Mammary microvascular endothelial cell (primary cell): ENCODE data around the genes WLS, RPE65 and MSH4.

GRCh38 chr1:67690295-67691570 is 5.7 kb downstream of the GADD45A start:
- RAMPAGE, long total RNA, result no peak

- RAMPAGE, long total RNA, result no peak
Measured at GRCh38 chr1:67713322-67713904, 28.4 kb downstream of the GADD45A start.

DNA sequence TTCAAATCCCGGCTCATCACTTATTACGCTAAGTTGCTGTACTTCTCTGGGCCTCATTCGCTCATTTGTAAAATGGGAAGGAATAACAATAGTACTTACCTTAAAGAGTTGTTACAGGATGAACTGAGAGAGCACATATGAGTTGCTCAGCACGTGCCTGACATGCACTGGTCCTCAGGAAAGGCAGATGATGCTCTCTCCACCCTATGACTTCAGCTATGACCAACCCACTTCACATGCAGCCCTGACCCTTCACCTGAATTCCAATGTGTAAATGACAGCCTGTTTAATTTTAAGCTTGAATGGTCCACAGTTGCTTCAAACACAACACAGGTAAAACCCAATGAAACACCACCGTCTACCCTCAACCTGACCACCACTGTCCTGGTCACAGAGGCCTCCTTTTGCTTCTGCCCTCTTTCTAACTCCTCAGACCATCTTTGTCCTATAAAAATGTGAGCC is 32.9 kb downstream of the GADD45A start:
- RAMPAGE, long total RNA, result no peak

DNA sequence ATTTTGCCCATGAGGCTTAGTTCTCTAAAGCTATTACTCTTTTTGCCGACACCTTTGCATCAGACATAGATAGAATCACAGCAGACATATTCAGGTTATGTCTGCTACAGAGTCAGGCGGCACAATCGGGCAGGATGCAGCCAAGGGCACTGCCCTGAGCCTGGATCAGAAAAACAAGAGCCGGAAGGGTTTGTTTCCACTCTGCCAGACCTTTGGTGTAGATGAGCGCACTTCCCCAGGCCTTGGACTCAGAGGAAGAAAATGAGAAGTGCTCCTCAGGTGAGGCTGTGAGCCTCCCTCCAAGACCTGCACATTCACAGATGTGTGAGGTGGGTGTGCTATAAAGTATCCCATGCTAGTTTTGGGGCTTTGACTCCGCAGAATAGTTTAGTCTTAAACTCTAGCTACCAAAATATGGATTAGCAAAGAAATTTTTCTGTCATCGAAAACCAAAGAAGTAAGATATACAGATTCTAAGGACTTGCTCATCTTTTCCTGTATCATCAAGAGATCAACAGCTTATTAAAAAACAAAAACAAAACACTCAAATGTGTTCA is 43.6 kb downstream of the GNG12 start:
- RAMPAGE, long total RNA, result no peak

DNA sequence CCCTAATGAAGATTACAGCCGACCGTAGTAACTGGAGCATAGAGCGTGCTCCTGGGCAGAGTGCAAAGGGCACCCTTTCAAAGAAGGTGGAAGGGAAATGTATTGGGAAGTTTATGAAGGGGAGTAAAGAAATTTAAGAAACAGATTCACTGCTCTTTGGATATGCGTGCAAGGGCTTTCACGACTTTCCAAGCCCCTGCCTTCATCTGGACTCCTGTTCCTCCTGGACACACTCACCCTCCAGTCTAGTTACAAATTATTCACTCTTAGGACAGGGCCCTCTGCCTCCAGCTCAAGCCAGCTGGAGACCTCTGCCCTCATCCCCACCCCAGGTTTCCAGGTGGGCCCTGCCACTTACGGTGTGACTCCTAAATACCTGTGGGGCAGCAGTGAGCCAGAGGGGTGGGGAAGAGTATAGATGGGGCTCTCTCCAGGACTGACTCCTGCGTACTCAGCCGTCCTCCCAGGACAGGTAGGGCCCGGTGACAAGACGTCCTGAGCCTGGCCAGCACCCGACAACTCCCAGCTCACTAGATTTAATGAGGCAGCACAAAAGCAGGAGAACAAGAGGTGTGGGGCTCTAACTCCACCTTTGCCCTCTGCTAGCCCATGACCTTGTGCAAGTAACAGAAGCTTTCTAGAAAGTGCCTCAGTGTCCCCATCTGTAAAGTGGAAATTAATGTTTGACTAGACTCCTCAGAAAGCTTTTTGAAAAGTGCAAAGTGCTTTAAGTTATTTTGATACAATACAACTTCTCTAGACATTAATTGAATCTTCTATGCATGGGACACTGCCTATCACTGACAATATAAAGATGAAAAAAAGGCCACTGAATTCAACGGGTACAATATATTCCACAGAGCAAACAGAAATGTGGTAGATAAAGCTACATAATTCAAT is 16.8 kb downstream of the GNG12 start:
- RAMPAGE, long total RNA, result no peak

- RAMPAGE, long total RNA, result no peak
Measured at GRCh38 chr1:68123066-68123690, 72.8 kb upstream of the DIRAS3 start.

GRCh38 chr1:68159467-68160000 is 72.8 kb downstream of the WLS start:
- RAMPAGE, long total RNA, result no peak

GRCh38 chr1:68231666-68232139 is 620 bp downstream of the WLS start:
- RAMPAGE, long total RNA, result no peak

DNA sequence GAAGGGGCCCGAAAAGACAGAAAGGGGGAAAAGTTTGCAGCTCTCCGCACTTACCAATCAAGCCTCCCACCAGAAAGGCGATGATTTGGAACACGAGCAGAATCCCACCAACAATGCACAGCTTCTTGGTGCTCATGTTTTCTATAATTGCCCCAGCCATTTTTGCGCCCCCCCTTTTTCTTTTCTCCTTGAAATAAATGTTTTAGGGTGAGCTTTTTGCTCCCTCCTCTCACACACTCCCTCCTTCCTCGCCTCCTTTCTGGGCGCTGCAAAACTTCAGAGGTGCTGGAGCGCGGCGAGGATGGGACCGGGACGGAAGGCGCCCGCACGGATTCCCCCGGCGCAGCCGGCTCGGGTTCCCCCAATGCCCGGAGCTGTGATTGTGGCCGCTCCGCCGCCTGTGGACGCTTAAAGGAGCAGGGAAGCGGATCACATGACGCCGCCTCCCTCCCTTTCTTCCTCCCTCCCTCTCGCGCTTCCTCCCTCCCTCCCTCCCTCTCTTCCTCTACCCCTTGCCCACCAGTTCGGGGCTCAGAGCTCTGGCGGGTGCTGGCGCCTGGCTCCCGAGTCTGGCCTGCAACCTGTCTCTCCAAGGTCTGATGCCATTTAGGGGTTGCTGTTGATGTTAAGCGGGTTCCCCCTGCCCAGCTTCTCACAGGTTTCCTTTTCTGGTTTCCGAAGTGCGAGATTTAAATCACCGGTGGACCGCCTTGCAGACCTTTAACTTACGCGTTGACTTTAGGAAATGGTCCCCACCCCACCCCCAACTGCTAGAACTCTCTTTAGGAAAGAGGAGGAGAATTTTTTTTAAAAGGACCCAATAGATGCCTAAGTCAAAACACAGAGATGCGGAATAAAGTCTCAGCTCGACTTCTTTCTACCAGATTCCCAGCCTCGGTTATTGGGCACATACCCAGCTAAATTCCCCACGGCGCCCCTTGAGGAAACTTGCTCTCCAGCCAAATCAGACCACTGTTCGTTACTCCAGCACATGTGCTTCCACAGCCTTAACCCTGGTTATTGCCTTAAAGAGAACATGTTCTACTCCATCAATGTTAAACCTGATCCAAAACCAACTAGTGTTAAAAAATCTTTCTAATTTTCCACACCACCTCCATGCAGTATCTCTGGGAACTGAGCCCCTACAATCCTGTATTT is at the start of gene WLS:
Gene WLS (minus strand): TSS at position 384 of the 1,158 bp plus-strand sequence.
- RAMPAGE, long total RNA, result start-site peak on the minus strand centred at position 374 of the sequence, 74 bp wide, 386 and 42 reads in 2 replicates

DNA sequence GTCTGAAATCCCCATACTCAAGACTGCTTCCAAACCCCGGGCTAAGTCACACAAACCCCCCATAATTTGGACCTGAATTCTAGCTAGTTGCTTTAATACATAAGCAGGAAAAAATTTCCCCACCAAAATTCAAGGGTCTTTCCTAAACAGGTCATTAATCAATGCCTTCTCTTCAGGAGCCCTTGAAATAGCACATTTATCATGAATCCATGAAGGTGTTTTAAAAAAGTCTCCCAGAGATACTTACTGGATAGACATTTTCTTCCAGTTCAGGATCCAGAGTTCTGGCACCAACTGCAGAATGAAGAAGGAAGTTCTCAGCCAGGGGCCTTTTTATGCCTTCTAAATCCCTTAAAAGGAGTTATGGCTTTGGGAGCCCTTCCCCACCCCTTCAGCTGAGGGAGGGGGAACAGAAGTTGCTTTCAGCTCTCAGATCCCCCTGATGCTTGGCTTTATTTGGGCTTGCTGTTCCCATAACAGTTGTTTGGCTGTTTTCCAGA is at the start of gene RPE65:
Gene RPE65 (minus strand): TSS at position 307 of the 500 bp plus-strand sequence.
- RAMPAGE, long total RNA, result no peak

DNA sequence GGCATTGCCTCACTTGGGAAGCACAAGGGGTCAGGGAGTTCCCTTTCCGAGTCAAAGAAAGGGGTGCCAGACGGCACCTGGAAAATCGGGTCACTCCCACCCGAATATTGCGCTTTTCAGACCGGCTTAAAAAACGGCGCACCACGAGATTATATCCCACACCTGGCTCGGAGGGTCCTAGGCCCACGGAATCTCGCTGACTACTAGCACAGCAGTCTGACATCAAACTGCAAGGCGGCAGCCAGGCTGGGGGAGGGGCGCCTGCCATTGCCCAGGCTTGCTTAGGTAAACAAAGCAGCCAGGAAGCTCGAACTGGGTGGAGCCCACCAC is 426.8 kb upstream of the DEPDC1 start:
- RAMPAGE, long total RNA, result no peak

GRCh38 chr1:70253610-70254256 is 32.6 kb downstream of the SRSF11 start:
- RAMPAGE, long total RNA, result no peak

- RAMPAGE, long total RNA, result no peak
Measured at GRCh38 chr1:71224264-71224710, 143.5 kb upstream of the ZRANB2 start.

- RAMPAGE, long total RNA, result no peak
Measured at GRCh38 chr1:72206615-72207089, 75.7 kb downstream of the NEGR1 start.

GRCh38 chr1:72284362-72285582 is 2.4 kb upstream of the NEGR1 start:
- RAMPAGE, long total RNA, result no peak

DNA sequence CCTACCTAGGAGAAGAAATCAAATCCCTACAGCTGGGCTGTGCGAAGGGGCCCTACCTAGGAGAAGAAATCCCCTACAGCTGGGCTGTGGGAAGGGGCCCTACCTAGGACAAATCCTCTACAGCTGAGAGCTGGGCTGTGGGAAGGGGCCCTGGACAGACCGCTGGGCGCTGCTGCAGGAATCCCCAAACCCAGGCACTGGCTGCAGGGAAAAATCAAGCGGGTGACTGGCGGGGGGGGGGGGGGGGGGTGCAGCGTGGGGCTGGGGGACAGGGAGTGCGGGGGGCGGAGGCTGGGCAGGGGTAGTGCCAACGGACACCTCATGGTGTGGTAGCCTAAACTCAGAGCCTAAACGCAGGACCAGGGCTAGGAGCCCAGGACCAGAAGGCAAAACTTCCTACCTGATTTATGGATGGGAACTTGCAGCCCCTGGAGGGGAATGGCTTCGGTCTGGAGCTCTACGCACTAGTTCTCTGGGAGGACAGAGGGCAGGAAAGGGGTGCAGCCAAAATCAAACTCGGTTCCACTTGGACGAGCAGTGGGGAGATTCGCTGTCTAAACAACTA is 401 bp downstream of the CRYZ start:
- RAMPAGE, long total RNA, result no peak

DNA sequence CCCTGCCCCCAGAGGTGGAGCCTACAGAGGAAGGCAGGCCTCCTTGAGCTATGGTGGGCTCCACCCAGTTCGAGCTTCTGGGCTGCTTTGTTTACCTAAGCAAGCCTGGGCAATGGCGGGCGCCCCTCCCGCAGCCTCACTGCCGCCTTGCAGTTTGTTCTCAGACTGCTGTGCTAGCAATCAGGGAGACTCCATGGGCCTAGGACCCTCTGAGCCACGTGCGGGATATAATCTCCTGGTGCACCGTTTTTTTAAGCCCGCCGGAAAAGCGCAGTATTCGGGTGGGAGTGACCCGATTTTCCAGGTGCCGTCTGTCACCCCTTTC is 21.9 kb upstream of the LHX8 start:
- RAMPAGE, long total RNA, result no peak

DNA sequence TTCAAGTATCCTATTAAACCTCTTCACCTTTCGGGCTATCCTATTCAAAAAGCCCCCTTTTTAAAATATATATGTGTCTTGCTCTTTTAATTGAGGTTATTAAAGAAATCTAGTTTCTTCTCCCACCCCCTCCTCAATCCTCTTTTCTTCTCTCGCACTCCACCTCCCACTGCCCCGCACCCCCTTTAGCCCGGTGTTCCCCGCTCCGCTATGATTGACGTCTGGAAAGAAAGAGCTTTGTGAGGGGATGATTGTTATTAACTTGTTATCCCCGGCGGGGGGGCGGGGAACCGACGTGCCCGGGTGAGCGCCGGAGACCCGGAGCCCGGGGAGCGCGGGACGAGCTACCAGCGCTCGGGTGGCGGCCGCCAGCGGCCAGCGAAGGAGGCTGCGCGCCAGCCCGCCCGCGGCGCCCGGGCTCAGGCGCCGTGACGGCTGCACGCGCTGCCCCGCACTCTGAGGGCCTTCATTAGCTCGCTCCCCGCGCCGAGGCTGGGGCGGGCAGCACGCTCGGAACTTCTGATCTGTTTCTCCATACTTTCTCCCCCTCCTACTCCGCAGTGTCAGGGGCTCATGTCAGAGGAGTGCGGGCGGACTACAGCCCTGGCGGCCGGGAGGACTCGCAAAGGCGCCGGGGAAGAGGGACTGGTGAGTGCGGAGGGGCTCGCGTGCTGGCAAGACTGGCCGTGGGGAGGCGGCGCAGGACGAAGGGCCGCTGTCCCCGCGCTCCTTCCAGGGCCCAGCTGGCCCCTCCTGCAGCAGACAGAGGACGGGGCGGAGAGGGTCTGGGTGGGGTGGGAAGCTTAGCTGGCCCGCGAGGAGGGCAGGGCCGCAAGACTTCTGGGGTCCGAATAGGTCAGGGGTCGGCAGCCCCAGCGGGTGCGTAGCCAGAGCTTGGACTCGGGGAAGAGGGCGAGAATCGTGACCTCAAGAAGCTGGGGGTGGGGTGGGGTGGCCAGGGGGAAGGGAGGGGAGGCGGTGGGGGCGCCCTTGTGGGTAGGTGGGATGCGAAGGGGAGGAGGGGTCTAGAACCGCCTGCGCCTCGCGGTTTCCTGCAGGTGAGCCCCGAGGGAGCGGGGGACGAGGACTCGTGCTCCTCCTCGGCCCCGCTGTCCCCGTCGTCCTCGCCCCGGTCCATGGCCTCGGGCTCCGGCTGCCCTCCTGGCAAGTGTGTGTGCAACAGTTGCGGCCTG is 2.2 kb downstream of the LHX8 start:
- RAMPAGE, long total RNA, result no peak

DNA sequence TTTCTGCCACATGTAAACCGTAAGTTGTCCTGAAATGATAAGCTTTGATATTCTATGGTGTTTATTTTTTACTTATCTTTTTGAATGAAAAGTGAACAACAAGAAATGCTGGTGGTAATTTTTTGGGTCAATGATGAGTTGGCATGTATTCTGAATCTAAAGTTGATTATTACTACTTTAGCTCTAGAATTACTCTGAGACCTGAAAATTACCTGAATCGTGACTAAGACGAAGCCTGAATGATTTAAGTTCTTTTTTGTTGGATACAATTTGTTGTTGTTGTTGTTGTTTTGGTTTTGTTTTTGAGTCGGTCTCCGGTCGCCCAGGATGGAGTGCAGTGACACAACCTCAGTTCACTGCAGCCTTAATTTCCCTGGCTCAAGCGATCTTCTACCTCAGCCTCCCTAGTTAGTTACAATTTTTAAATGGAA is 906 bp downstream of the RABGGTB start:
- RAMPAGE, long total RNA, result no peak

- RAMPAGE, long total RNA, result no peak
Measured at GRCh38 chr1:75796163-75797365, at the start of gene MSH4. Gene MSH4 (plus strand): TSS chr1:75796882.